Cardiac septum (tissue), 1 donor: ENCODE measurements around a stretch of chr5.

DNA sequence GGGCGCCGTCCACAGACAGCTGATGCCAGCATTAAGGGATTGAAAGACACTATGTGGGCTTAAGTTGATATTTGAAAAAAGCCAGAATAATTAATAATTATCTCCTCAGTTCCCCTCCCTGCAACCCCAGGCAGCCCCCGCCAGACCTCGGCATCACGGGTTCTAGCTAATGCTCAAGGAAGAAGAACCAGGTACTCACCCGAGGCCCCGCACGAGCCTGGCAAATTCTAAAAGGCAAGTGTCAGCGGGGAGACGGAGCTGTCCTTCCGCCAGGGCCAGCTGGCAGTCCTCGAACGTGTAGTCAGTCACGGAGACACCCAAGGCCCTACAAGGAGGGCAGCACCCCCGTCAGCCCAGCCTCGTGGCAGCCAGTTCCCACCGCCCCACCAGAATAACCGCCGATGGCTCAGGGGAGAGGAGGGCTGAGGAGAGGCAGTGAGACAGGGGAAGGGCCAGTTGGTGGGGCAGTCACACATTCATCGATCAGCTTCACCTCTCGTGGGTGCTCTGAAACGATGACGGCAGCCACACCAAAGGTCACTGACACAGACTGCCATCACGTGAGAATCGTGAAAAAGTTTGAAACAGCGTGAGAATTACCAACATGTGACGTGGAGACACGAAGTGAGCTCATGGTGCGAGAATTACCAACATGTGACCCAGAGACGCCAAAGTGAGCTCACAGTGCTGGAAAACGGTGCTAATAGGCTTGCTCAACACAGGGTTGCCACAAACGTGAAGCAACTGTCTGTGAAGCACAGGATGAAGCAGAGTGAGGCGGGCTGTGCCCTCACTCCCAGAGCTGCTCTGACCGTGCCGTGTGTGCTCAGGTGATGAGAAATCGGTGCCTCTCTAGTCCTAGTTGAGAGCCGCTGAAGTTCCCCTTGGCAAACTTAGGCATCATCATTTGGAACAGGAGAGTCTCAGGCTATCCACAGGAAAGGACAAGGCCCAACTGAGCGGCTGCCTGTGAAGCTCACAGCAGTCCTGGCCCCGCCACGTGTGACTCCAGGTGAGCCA is 29.4 kb upstream of the SLC6A3 start:
- PRO-cap, result no peak

GRCh38 chr5:1489846-1490802 is 33.6 kb downstream of the LPCAT1 start:
- PRO-cap, result no peak

GRCh38 chr5:1497290-1497967 is 26.3 kb downstream of the LPCAT1 start:
- PRO-cap, result no peak

DNA sequence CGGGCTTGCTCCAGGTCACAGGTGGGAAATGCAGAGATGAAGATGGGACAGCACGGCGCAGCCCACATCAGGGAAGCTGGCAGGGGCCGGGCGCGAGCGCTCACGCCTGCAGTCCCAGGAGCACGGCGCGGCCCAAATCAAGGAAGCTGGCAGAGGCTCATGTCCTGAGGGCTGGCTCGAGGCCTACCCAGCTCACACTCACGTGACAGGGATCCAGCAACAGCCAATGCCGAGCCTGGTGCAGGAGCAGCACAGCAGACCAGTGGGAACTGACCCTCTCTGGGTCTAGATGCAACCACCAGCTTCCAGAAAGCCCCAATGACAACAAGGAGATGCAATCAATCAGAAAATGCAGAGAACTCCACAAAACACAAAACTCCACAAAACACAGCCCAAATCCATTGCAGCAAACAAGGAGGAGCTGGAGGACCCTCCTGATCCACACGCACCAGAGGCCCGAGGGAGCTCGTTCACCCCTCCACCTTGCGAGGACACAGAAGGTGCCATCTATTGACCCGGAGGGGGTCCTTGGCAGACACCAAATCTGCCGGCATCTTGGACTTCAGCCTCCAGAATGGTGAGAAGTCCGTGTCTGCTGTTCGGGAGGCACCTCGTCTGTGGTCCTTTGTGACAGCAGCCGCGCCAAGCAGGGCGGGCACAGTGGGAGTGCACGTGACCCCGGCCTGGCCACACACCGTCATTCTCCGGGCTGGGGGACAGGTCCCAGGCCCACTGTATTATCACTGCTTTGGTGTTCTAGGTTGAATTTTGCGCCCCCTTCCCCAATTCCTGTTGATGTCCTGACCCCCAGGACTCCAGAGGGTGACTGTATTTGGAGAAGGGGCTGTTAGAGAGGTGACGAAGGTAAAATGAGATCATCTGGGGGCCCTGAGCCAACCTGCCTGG is 16.0 kb downstream of the LPCAT1 start:
- PRO-cap, result no peak

DNA sequence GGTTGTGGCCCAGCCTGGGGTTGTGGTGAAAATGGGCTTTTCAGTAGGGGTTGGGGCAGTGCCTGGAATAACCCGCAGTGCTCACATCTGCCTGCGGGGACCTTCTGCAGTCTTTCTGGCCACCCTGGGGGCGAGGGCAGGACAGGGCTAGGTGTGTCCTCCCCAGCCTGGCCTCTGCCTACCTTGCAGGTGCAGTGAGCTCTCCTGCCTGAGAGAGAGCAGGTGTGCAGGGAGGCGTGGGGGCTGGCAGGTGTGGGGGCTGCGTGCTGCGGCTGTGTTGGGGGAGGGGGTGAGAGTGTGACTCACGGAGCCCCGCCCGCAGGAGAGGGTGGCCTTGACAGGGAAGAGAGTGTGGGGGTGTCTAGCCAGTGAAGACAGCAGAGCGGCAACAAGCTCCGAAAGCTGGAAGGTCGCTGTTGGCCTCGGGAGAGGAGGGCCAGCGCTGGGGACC is 131.4 kb downstream of the MRPL36 start:
- PRO-cap, result no peak

- PRO-cap, result no peak
Measured at GRCh38 chr5:1801885-1802390, 731 bp downstream of the NDUFS6 start.

GRCh38 chr5:1841032-1841761 is 40.0 kb downstream of the NDUFS6 start:
- PRO-cap, result no peak

DNA sequence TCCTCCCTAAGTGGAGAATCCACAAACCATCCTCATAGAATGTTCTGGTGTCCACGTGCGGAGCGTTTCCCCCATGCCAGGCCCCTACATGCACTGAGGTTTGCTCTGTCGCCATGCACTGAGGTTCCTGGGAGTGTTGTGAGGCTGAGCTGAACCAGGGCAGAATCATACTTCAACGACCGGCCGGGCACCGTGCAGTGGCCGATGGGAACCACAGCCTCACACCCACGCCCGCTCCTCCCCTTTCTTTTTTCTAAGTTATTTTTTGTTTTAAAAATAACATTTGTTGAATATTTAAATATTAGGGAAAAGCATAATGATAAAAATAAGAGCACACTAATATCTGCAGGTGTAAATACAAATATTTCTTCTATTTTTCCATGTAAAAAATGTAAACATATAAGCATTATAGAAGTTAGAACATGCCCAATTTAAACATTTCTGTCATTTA is 260.4 kb upstream of the IRX4 start:
- PRO-cap, result no peak

DNA sequence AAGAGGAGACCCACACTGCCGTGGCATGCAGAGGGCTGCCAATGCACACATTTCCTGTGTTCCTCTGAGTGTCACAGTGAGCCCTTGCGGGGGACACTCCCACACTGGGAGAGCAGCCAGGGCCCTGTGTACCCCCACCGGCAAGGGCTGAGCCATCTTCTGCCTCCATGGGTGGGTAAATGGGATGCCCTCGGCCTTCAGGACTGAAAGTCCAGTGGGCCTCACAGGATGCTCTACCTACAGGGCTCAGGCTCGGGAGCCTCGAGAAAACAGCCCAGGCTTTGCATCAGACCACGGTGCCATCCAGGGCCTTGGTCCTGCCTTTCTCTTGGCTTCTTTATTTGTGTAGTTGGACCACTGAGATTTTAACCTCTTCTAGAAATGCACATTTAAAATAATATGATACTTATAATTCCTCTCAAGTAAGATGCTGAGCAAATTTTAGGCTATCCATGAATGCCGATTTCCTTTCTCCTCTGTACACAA is 18.2 kb downstream of the IRX1 start:
- PRO-cap, result no peak

DNA sequence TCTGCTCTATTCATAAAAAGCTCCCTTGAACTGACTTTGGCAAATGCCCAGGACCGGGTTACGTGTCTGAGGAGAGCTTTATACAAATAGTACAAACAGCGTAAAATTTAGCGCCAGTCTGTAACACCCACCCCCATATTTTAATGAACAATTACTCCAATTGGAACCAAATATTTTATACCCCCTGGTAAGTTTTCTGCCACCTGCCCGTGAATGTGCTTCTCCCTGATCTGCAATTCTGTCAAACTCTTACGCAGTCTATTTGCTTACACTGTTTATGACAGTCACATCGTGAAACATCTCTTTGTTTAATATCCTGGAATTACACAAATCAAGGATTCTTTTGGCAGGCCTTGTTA is 145.5 kb downstream of the IRX1 start:
- PRO-cap, result no peak

DNA sequence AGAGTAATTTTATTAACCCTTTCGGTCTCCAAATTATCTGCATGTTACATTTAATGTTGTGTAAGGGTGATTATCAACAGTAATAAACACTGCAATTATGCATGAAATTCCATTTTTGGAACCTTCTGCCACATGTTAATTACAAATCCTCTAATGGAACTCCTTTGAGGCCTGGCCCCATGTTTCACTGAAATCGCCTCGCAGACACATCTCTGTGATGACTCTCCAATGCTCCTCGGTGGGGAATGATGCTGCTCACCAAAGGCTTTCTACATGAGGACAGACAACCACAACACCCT is 522.0 kb downstream of the IRX1 start:
- PRO-cap, result unidirectional peak, minus-strand start at position 204 of the sequence

- PRO-cap, result no peak
Measured at GRCh38 chr5:5460972-5461974, 38.8 kb downstream of the ICE1 start.

DNA sequence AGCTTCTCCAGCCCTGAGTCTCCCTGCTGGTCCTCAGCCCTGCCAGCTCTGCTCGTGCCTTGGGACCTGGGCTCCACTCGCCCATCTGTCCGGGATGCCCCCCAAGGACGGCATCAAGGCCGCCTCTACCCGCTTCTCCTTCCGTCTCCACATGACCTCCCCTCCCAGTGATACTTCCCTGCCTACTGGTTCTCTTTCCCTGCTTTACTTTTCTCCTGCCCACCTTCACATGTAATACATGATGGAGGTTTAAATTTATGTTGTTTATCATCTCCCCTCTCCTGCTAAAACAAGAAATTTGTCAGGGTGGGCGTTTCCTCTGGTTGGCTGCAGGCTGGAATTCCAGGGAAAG is 110.3 kb downstream of the ICE1 start:
- PRO-cap, result no peak

DNA sequence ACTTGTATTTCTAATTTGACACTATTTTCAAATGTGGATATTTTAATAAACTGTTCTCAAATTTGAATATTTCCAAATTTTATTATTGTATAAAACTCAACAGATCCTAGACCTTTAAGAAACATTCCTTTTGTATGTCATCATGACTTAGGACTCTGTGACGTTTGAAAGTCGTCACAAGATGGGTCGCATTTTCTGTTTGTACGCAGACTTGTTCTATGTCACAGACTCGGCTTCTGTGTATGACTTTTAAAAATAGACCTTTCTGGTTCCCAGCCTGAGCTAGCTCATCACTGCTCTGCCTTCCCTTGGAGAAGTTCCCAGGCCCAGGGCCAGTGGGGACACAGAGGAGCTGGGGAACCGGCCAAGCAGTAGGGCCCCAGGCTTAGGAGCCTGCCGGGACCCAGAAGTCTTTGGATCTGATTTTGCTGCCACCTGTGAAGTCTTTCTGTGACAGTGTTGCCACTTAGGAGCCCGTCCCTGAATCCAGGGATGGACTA is 18.3 kb upstream of the UBE2QL1 start:
- PRO-cap, result unidirectional peak, plus-strand start at position 315 of the sequence

DNA sequence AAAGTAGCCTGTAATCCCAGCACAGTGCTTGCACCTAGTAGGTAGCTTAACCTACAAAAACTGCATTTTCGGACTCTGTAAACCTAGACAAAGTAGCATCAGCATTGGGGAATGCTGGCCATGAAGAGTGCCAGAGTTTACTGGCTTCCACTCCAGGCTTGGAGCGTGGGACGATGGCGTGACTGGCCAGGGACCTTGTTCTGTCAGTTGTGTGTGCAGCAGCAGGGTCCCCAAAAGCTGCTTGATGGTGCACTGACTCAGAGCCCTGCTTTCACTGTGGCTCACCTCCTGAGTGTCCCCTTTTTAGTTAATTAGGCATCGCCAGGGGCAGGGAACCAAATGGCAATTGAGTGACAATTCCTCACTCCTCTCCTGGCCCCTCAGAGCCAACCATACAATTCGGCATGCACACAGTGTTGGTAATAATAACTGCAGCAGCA is 4.0 kb downstream of the UBE2QL1 start:
- PRO-cap, result bidirectional peak, plus-strand start at position 206 of the sequence, minus-strand start at position 77 of the sequence

DNA sequence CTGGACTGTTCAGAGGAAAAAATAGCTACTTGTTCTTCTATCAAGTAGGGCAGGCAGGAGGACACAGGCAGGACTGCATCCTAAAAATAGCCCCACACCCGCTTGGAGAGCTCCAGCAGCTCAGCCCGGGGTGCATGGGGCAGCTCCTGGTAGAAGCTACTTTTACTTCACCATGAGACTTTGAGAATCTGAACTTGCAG is 6.1 kb downstream of the UBE2QL1 start:
- PRO-cap, result no peak

DNA sequence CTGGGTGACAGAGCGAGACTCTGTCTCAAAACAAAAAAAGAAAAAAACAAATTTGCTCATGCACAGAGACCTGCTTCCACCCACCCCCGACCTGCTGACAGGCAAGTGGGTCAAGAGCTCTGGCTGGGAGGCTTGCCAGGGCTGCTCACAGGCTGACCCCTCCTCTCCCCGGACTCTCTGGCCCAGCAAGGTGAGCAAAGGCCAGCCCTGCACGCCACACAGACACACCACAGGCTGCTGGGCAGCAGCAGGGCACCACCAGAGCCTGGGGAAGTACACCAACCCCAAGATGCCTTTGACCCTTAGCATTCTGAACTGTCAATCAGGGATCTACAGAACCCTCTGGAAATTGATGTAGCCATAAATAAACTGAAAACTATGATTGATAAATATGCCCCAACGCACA is 29.2 kb downstream of the NSUN2 start:
- PRO-cap, result no peak

- PRO-cap, result no peak
Measured at GRCh38 chr5:6659444-6660240, 26.4 kb downstream of the SRD5A1 start.

- PRO-cap, result no peak
Measured at GRCh38 chr5:6715660-6716594, 2.7 kb downstream of the TENT4A start.

DNA sequence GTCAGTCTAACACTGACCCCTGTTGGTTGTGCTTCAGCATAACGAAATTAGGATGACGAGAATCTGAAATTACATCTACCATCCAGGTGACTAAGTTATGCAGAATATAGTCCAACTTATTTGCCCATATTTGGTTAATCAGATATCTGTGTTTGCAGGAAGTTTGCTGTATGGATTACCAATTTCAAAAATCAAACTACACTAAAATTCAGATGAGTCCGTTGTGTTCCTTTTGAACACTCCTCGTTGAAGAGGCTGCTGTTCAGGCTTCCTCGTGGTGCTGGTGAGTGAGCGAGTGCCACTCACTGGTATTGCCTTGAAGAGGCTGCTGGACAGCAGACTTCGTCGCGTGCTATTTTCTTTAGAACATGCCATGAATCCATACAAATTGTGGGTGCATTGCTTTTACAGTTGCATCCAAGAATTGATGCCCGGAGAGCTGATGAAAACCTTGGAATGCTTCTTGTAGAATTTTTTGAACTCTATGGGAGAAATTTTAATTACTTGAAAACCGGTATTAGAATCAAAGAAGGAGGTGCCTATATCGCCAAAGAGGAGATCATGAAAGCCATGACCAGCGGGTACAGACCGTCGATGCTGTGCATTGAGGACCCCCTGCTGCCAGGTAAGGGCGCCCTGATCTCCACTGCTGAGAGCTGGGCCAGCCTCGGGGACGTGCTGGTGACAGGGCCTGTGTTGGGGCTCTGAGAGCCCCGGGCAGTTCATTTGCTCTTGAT is 32.7 kb downstream of the TENT4A start:
- PRO-cap, result no peak